Diencephalon (tissue), 2 donors: ENCODE data around the genes PHF23, GABARAP and CLDN7.

DNA sequence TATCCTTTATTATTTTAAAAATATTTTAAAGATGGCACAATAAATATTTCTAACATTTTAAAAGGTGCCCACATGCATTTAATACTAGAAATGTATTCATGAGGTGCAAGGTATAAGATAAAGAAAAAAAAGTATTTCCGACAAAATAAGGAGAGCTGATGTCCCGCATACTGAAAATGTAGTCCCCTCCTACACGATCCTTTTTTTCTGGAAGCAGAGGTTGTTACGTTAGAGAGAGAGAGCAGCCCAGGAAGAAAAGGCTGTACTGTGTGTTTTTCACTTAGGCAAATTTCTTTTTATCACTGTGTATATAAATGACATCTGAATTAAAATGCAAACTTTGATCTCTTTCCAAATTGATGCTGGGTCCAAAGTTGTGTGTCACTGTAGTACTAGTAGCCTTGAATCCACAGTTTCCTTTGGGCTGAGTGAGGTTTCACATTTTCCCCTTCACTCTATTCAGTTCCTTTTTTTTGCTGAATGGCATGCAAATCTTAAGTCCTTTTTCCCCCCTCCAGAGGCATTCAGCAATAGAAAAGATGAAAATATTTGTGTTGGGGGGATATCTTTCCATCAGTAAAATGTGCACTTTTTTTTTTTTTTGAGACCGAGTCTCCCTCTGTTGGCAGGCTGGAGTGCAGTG lies 7.6 kb upstream of the SLC13A5 start:
- RAMPAGE, long total RNA: no peak

GRCh38 chr17:6853736-6854488 lies 22.4 kb upstream of the TEKT1 start:
- RAMPAGE, long total RNA: no peak

GRCh38 chr17:7041304-7041939 lies 2.5 kb downstream of the SLC16A11 start:
- RAMPAGE, long total RNA: no peak

- RAMPAGE, long total RNA: no peak
Observed at GRCh38 chr17:7052047-7052451, 8.2 kb upstream of the SLC16A11 start.

- RAMPAGE, long total RNA: no peak
Observed at GRCh38 chr17:7112710-7113188, 1.9 kb downstream of the ASGR2 start.

DNA sequence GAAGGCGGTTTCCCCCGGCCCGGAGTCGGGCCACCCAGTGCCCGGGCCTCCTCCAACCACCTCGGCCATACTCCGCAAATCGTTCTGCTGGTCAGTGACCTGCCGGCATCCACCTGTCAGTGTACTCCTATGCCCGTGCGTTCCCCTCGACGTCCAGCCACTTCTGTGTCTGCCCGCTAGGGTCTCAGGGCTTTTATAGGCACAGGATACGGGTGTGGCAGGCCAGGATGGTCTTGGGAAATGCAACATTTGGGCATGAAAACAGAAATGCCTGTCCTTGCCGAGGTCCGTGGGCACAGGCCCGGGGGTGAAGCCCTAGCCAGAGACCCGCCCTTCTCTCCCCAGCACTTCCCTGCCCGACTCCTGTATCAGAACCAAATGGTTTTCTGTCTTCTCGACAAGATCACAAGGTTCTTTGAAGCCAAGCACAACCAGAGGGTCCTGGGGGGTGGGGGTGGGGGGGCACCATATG lies 19.4 kb upstream of the ASGR2 start:
- RAMPAGE, long total RNA: no peak

DNA sequence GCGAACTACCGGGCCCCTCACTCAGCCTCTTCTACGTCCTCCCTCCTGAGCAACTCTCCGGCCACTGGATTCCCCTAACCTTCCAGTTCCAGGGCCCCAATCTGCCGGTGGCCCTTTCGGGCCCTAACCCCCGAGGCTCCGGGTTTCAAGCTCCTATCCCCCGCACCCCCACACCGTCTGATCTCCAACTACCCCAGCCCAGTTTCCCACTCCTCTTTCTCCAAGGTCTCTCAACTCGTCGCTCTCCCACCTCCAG lies 464 bp downstream of the PHF23 start:
- RAMPAGE, long total RNA: no peak

DNA sequence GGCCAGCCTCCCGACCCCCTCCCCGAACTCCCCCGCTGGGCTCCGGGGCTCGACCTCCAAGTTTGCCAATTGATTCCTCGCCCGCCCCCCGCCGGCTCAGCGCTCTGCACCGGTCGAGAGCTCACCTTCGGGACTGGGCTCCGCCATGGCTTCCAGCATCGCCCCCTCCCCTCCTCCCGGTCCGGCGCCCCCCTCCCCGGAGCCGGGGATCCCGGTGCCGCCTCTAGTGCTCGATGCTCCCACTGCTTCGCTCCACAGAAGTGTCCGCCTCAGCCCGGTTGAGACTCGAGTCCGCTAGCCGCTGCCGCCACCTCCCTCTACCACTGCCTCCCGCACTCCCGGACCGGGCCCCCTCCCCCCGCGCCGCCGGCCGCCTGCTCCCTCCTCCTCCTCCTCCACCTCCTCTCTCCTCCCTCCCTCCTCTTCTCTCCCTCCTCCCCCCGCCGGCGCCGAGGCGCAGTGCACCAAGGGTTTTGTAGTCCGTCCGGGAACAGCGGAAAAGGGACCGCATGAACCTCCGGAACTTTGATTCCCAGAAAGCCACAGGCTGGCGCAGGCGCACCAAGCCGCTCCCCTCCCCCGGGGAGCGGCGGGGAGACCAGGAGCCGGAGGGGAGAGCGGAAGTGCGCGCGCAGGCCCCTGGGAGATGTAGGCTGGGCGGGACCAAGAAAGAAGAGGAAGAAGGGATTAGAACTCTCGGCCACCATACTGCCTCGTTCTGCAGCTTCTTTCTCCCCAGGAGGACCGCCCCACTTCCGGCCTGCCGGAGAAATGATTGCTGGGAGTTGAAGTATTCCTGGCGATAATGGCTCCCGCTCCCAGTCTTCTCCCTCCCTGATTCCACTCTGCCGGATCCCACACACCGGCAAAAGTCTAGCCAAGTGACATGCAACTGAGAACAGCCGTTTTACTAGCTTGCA lies at the start of gene PHF23:
Gene PHF23 (minus strand): TSS at position 337 of the 920 bp plus-strand sequence.
- RAMPAGE, long total RNA: no peak

DNA sequence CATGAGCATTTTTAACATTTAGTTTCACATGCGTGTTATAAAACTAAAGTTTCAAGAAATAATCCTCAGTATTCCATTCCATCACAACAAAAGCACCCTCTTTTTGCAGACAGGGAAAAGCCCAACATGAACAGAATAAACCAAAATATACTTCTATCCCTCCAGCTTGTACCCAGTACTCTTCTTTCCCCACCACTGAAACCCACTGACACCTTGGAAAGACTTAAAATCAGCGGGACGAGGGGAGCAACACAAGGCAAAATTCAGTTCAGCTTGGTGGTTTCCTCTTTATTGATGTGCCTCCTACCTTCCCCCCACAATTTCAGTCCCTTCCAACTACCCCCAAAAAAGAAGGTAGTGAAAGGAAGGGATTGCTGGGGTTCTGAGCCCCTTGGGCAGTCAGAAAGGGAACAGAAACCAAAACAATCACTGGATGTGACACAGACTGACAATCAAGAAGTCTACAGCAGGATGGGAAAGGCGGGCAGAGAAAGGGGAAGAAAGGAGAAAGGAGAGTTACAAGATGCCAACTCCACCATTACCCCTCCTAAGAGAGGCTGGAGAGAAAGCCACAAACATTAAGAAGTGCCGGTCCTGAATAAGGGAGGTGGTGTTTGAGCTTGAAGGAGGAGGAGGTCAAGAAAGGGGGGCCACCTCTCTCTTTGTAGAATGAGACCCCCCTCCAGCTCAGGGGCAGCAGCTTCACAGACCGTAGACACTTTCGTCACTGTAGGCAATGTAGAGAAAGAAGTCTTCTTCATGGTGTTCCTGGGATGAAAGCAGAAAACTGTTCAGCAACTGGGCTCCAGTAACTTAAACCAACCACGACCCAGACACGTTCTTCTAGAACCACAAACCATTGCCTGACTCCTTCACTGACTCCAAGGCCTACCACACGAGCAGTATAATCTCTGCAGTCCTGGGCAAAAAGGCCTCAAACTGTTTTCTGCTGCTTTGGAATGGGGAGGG lies 1.2 kb upstream of the PHF23 start:
- RAMPAGE, long total RNA: no peak

GRCh38 chr17:7241121-7241662 lies 1.1 kb downstream of the GABARAP start:
- RAMPAGE, long total RNA: no peak

- RAMPAGE, long total RNA: start-site peak on the minus strand at chr17:7242173-7242449, 9,095 and 7,583 reads in 2 replicates
Observed at GRCh38 chr17:7241999-7242913, at the start of gene GABARAP. Gene GABARAP, minus strand, starts transcription at chr17:7242449.

DNA sequence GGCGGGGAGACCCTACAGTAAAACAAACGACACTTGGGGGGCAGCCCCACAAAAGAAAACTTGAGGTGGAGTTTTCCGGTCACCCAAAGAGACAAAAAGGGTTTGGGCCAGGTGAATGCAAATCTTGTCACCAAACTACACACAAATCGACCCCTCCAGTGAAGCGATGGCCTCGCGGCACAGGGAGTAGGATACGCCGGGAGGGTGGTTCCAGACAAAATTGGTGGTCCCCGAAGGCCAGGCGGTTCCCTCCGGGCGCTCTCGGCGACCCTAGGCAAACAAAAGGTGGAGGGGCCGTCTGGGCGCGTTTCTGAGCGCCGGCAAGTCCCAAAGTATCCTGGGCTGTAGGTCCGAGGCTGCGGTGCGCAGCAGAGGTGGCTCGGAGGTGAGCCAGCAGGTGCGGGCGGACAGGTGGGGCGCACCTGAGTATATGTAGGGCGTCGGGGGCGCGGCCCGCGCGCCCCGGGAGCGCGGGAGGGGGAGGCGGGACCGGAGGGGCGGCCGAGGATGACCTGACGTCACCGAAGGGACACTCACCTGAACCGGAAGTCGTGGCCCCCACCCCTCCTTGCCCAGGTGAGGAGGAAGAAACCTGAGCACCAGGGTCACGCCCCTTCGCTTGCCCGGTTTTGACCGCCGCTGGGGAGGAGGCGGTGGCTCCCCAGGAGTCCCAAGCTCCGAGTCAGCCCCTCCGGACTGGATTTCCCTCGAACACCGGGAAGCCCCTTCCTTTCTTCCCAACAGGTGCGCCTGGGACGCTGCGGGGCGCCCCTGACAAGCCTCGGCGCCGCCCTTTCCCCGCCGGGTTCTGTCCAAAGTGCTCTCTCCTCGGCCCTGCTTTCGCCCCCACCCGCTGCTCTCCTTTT lies at the start of gene CLDN7:
Gene CLDN7 (minus strand): TSS at position 405 of the 866 bp plus-strand sequence.
- RAMPAGE, long total RNA: no peak

DNA sequence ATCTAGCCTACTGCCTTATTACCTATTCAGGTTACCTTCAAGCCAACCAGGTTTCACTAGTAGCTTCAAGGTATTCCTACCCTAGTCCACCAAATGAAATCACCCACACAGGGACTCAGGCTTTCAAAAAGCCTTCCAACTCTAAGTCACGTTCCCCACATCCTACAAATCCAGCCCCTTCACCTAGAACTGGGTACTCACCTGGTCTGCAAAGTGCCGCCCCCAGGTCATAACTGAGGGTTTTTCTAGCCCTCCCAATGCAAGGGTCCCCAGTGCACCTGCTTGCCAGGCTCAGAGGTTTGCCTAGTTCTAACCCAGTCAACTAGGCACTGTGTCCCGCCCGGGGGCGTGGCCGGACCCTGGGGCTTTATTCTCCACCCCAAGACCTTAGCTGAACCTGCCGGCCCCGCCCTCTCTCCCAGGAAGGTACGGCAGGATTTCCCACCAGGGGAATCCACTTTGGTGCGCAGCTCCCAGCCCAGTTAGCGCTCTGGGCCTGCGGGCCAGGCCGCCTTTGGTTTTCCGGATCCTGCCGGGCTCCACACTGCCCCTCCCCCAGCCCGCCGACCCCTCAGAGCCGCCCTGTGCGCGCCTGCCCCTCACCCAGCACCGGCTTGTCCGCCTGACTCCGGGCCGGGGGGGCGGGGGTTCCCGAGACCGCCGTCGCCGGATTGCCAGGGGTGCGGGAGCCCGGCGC lies 664 bp downstream of the YBX2 start:
- RAMPAGE, long total RNA: no peak

GRCh38 chr17:7380325-7380671 lies 591 bp upstream of the TNK1 start:
- RAMPAGE, long total RNA: no peak

- RAMPAGE, long total RNA: no peak
Observed at GRCh38 chr17:7436868-7437444, 1.7 kb downstream of the TMEM102 start.

- RAMPAGE, long total RNA: no peak
Observed at GRCh38 chr17:7498880-7499648, 17.8 kb downstream of the SLC35G6 start.

- RAMPAGE, long total RNA: no peak
Observed at GRCh38 chr17:7515709-7516654, 32.9 kb upstream of the TNFSF12 start.

DNA sequence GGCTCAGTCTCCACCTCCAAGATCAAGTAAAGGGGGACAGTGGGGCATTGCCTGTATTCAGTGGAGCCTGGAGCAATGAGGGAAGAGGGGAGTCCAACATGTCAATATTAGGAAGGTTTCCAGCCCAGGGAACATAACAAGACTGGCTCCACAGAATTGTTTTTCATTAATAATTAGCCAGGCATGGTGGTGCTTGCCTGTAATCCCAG lies 2.0 kb downstream of the SHBG start:
- RAMPAGE, long total RNA: no peak

GRCh38 chr17:7651037-7652212 lies 699 bp downstream of the ATP1B2 start:
- RAMPAGE, long total RNA: start-site peak on the plus strand at chr17:7650919-7651623, 157 and 88 reads in 2 replicates

GRCh38 chr17:7673446-7674167 lies 13.7 kb downstream of the TP53 start:
- RAMPAGE, long total RNA: no peak